PFSK-1 (cell line): ENCODE results near the genes KDELR1, SPACA4, FUT1 and BAX.

GRCh38 chr19:48379065-48379434 is 12.3 kb downstream of the KDELR1 start:
- RRBS, result no CpG with 5 or more reads among the region's 5 CpGs

- RRBS, result 2% methylated on average over 17 of the region's 40 CpGs
Measured at GRCh38 chr19:48391086-48391808, at the start of gene KDELR1. Gene KDELR1, minus strand, starts transcription at chr19:48391551.

DNA sequence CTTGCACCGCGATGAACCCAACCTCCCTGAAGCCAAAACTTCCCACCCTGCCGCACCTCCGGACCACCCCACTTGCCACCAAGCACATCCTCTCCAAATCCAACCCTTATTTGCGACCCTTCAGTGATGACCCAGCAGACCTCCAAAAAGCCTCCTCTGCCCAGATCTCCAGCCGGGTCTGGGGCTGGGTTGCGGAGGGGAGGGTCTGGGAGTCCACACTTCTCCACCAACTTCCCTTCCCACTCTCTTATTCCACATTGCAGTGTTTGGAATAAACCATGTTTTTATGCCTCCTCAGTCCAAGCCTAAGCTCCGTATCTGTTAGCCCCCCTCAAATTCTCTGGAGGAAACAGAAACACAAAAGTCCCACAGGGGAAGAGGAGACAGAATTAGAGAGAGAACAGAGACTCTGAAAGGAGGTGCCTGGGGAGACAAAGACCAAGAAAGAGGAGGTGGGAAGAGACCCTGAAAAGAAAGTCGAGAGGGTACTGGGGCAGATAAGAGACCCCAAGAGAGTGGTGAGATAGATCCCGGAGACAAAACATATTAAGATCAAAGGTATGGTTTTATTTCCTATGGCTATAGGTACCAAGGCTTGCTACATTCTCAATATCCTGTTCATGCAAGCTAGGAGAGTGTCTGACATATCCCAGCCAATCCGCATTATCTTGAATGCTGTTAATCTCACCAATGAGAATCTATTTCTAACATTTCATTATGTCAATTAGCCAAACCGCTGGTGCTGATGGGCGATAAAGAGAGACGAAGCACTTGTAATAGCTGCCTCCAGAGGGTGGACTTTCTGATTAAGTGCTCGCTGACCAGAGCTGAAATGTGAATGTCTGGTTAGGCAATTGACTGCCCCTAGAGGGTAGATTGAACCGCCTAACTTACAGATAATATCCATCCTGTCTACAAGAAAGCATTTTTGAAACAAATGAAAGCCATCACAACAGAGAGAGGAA is 866 bp upstream of the GRWD1 start:
- RRBS, result 53% methylated on average over 2 of the region's 16 CpGs

DNA sequence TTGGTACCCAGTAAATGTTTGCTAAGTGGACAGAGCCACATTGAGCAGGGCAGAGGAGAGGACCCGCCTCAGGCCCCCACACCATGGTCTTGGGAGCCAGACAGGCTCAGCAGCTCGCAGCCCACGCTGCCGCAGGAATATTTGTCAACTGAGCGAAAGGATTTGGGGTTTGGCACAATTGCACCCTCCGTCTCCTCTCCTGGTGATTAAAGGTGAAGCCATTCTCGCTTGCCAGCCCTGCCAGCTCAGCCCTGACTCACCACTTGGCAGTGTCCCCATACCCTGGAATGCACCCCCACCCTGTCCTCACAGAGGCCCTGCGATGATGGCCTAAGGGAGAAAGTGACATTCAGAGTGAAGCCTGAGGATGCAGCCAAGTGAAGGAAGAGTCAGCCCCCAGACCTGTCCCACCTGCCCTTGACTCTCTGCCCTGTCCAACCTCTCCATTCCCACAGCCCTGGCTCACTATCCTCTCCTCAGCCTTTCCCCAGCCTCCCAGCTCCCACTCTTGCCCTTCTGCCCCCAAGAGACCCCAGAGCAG is 18.8 kb downstream of the CYTH2 start:
- RRBS, result no CpG with 5 or more reads among the region's 8 CpGs

- RRBS, result 8% methylated on average over 24 of the region's 113 CpGs
Measured at GRCh38 chr19:48492953-48494143, 18.3 kb downstream of the LMTK3 start.

DNA sequence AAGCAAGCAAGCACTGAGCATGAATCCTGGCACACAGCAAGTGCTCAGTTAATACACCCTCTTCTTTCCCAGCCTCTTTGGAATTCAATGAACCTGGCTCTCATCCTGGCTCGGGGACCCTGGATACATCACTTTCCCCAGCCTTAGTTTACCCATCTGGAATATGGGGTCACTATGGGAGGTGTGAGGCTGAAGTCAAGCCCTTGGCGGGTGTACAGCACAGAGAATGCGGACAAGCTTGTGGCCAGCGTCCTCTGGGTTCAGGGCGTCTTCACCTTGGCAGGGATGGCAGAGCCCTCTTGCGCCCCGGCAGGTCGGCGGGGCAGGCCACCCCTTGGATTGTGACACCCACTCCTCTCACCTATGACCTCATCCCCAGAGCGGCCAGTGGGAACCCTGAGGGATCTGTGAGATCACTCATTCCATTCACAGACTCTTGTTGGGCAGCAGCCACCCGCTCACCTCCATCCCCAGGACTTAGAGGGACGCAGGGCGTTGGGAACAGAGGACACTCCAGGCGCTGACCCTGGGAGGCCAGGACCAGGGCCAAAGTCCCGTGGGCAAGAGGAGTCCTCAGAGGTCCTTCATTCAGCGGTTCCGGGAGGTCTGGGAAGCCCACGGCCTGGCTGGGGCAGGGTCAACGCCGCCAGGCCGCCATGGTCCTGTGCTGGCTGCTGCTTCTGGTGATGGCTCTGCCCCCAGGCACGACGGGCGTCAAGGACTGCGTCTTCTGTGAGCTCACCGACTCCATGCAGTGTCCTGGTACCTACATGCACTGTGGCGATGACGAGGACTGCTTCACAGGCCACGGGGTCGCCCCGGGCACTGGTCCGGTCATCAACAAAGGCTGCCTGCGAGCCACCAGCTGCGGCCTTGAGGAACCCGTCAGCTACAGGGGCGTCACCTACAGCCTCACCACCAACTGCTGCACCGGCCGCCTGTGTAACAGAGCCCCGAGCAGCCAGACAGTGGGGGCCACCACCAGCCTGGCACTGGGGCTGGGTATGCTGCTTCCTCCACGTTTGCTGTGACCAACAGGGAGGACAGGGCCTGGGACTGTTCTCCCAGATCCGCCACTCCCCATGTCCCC is at the start of gene SPACA4:
SPACA4 (plus strand) TSS at position 420 of the 1,090 bp plus-strand sequence.
- RRBS, result 91% methylated on average over 4 of the region's 41 CpGs

DNA sequence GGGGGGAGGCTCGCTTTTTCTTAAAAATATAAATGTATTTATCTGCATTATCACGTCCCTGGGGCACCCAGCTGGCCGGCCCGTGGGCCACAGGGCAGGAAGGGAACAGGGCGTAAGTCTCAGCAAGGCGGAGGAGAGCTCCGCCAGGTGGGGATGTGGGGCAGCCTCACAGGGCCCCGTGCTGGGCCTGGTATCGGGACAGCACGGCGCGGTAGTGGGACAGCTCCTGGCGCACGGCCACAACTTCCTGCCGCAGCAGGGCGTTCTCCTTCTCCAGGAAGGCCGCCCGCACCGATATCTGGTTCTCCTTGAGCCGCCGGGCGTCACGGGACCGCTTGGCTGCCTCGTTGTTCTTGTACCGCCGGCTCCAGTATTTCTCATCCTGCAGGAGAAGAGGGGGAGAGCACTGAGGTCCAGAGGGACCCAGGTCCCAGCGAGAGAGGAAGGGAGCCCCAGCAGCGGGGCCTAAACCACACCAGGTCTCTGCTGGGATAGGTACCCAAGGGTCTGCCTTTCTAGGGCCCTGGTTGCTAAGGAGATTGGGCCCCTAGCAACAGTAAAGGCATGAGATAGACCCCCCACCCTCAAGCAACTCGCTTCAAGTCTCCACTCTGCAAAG is 6.4 kb downstream of the DBP start:
- RRBS, result 91% methylated on average over 7 of the region's 30 CpGs

GRCh38 chr19:48634160-48634913 is 2.8 kb downstream of the DBP start:
- RRBS, result 2% methylated on average over 15 of the region's 35 CpGs

DNA sequence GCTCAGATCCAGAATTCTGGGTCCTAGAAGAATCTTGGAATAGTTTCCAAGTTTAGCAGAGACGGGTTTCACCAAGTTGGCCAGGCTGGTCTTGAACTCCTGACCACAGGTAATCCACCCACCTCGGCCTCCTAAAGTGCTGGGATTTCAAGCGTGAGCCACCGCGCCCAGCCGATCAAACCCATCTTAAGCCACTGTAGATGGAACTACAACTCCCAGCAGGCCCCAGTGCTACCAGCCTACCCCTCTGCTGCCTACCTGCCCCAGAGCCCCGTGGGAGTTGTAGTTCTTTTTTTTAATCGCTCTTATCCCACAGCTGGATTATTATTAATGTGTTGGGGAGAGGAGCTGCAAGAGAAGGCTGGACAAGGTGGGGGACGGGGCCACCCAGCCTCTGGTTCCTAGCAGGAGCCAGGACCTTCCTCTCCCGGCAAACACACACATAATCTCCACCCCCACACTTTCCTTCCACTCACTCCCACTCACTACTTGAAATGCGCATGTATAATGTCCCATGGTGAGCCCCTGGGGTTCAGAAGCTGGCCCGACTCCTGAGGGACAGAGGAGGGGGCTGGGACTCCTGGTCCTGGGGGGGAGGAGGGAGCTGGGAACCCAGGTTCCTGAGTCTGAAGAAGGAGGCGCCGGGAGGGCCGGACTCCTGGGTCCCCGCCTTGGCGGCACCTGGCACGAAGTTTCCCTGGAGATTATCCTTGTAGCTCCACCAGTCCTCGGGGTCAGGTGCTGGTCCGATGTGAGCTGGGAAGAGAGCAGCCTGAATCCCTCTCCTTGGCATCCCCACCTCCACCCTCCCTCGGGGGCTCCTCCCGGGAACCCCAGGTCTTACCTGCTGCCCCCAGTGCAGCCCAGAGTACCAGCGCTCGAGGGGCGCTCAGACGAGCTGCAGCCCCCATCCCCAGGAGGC is 1.0 kb downstream of the CA11 start:
- RRBS, result no CpG with 5 or more reads among the region's 26 CpGs

DNA sequence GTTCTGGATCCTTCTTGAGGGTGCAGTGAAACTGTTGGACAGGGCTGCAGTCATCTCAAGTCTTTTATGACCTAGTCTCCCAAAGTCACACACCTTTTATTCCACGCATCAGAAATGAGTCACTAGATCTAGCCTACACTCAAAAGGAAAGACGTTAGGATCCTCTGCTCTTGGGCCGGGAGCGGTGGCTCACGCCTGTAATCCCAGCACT is 3.6 kb upstream of the CA11 start:
- RRBS, result no CpG with 5 or more reads among the region's 5 CpGs

GRCh38 chr19:48720178-48721395 is 1.1 kb upstream of the MAMSTR start:
- RRBS, result no CpG with 5 or more reads among the region's 60 CpGs

GRCh38 chr19:48752204-48753224 is at the start of gene FUT1:
Gene FUT1, minus strand, starts transcription at chr19:48752641.
- RRBS, result 4% methylated on average over 16 of the region's 73 CpGs

DNA sequence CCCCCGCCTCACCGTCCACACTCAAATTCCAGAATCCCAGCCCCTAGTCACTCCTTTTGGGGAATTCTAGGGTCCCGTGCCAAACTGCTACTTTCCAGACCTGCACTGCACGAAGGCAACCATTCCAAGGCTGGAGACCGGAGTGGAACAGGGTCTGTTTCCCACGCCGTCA is 670 bp upstream of the FUT1 start:
- RRBS, result 81% methylated on average over 3 of the region's 7 CpGs

- RRBS, result no CpG with 5 or more reads among the region's 4 CpGs
Measured at GRCh38 chr19:48759093-48759454, 3.8 kb downstream of the FGF21 start.

DNA sequence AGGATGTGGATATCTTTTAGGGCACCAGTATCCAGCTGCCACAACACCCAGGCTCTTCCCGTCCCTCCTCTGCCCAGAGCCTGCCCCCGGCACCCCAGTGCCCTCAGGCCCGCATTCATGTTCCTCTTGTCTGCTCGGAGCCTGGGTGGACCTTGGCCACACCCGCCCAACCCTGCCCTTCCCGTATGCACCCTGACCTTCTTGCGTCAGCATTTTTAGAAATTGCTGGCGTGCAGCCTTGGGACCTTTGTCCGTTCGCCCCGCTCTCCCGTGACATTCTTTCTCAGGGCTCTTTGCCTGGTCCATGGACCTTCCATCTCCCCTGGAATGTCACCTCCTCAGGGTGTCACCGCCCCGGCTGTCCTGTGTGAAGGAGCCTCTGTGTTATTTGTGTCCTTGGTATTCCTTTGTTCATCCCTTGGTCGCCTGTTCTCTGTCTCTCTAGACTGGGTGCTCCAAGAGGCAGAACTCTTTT is 7.6 kb downstream of the NUCB1 start:
- RRBS, result over 99% methylated on average over 2 of the region's 15 CpGs

DNA sequence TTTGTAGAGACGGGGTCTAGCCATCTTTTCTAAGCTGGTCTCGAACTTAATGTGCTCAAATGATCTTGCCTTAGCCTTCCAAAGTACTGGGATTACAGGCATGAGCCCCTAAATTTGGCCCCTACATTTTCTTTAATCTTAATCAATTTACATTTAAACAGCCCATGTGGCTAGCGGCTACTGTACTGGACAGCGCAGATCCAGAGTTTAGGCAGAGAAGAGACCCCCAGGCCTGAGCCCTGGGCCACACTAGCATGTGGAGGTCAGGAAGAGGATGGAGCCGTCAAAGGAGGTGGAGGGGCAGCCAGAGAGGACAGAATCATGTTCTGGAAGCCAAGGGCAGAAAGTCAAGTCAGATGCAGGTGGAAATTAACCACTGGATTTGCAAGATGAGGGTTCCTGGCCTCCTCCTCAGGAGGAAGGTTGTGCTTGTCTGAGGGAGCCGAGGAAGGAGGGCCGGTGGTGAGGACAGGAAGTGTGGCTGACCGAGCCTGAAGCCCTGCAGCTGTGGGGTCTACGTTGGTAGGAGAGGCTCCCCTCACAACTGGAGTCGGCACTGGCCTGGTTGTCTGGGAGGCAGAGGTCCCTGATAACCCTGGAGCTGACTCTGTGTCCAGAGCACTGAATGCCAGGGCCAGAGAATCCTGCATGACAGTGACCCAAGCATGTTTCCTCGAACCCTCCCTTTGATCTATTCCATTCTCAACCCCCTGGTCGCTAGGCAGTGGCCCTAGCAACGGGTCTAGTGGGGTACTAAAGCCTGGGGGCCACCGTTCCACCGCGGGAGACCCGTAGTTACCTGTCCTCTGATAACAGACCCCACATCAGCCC is 15.5 kb upstream of the DHDH start:
- RRBS, result no CpG with 5 or more reads among the region's 17 CpGs

- RRBS, result no CpG with 5 or more reads among the region's 7 CpGs
Measured at GRCh38 chr19:48953822-48954375, 776 bp upstream of the BAX start.

DNA sequence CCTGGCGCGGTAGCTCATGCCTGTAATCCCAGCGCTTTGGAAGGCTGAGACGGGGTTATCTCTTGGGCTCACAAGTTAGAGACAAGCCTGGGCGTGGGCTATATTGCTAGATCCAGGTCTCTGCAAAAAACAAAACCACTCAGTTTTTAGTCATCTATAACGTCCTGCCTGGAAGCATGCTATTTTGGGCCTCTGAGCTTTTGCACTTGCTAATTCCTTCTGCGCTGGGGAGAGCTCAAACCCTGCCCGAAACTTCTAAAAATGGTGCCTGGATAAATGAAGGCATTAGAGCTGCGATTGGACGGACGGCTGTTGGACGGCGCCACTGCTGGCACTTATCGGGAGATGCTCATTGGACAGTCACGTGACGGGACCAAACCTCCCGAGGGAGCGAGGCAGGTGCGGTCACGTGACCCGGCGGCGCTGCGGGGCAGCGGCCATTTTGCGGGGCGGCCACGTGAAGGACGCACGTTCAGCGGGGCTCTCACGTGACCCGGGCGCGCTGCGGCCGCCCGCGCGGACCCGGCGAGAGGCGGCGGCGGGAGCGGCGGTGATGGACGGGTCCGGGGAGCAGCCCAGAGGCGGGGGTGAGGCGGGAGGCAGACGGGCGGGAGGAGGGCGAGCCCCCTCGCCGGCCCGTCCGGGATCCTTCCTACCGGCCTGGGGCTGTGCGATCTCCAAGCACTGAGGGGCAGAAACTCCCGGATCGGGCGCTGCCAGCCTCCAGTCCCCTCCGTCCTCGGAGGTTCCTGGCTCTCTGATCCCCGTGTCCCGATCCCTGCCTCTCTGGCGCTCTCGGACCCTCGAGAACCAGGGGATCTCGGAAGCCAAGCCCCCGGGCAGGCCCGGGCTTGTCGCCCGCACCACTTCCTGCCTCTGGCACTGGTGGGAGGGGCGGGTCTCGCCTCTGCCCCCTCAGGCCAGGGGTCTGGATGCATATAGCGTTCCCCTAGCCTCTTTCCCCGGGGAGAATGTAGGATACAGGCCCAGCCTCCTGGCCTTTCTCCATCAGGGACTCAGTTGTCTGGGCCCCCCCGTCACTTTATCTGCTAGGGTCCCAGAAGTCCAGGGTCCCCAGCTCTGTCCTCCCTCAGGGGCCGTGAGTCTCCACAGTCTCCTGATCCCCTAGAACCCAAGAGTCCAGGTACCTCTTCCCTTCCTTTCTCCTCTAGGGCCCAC is at the start of gene BAX:
BAX (plus strand) TSS at position 500 of the 1,179 bp plus-strand sequence.
- RRBS, result under 1% methylated on average over 35 of the region's 81 CpGs

GRCh38 chr19:48989504-48990285 is 3.4 kb downstream of the GYS1 start:
- RRBS, result no CpG with 5 or more reads among the region's 21 CpGs